SJSA1 (cell line): ENCODE results near the genes GRIK5, PAFAH1B3, MEGF8 and CNFN.

DNA sequence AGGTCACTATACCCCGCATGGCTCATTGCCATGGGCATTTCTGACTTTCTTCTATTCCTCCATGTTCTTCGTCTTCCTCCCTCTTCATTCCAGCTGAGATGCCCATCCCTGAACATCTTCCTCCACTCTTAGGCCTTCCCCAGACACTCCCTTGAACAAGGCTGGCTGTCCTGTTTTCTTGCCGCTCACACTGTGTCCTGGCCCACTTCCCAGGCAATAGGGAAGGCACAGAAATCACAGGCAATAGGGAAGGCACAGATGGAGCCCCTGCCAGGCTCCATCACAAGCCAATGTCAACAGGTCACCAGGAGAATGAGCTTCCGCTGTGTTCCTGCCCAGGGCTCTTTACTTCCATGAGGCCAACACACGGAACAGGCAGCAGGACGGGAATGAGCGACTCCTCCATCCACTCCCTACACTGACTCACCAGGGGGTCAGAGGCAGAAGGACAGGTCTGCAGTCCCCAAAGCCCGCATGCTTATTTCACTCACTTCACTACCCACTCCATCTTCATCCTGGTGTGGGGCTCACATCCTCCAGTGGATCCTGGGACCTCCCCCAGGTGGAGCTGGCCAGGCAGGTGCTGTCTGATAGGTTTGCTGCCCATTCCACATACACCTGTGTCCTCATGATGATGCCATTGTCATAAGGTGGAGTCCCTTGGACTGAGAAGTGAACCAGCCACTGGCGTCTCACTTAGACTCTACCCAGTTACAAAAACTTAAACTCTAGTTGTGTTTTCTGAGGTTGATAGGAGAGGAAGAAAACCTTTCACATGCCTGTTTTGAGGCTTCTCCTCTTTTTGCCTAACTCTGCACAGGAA is 3.5 kb downstream of the CEACAM5 start:
- RAMPAGE, long total RNA = no peak

GRCh38 chr19:41714240-41714920 is 6.0 kb downstream of the CEACAM5 start:
- RAMPAGE, long total RNA = no peak

DNA sequence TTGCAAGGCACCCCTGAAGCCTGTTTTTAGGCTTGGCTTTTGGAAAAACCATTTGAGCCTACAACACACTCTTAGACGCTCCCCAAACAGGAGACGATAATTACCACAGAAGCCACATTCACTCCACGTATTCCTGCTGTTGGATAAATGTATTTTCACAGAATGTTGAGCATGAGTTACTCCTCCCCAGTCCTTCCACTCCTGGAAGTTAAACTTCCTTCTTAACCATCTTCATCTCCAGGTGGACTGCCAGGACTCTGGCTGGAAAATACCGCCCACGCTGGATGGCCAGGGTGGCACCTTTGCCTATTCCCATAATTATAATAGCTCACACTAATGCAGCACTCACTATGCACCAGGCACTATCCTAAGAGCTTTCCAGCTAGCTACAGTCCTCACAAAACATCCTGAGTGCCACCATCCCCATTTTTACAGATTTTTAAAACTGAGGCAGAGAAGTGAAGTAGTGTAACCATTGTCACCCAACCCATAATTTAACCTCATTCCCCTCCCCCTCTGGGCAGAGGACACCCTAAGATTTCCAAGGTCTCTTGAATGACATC is 18.3 kb downstream of the CEACAM6 start:
- RAMPAGE, long total RNA = no peak

DNA sequence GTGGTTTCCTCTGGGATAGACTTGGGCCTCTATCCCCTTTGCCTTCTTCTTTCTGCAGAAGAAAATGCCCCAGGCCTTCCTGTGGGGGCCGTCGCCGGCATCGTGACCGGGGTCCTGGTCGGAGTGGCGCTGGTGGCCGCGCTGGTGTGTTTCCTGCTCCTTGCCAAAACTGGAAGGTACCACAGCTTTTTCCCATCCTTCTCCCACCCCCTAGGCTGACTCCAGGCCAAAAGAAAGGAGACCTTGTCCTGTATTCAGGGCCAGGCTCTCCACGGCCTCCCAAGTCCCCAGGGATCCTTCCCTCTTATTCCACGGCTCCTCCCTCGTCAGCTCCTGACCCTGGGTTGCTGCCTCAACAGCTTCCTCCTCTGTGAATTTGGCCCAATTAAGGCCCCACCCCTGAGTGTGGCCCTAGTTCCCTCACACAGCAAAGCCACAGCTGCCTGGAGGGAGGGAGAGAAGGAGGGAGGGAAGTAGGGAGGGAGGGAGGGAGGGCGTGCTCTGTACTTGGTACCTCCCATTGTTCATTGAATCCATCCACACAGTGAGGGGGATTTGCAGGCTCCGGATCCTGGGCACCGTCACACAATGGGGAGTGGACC is 12.5 kb downstream of the CEACAM3 start:
- RAMPAGE, long total RNA = no peak

- RAMPAGE, long total RNA = no peak
Observed at GRCh38 chr19:41877899-41878474, 908 bp downstream of the CD79A start.

GRCh38 chr19:41887775-41888559 is 5.0 kb downstream of the ARHGEF1 start:
- RAMPAGE, long total RNA = no peak

GRCh38 chr19:41908928-41910068 is 19.0 kb downstream of the ERFL start:
- RAMPAGE, long total RNA = no peak

GRCh38 chr19:41913089-41913453 is 15.2 kb downstream of the ERFL start:
- RAMPAGE, long total RNA = no peak

DNA sequence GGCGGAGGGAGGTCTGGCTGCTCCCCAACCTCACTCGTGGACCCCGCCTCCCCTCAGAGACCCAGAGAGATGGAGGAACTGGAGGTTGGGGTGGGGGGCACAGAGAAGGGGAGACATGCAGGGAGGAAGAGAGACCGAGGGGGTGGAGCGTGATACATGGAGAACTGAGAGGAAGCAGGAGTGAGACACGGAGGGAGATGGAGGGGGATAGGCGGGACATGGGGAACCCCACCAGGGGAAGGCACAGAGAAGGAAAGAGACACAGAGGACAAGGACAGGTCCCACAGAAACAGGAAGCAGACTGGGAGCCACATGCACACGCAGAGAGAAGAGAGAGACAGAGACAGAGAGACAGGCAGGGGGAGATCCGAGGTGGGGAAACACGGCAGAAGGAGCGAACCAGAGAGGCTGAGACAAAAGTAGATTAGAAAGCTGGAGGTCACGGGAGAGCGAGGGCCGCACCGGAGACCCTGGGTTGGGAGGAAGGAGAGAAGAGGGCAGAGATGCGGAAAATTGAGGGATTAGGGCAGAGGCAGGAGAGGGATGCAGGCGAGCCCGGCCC is 7.0 kb downstream of the ERFL start:
- RAMPAGE, long total RNA = no peak

- RAMPAGE, long total RNA = no peak
Observed at GRCh38 chr19:41928690-41929630, 711 bp upstream of the ERFL start.

DNA sequence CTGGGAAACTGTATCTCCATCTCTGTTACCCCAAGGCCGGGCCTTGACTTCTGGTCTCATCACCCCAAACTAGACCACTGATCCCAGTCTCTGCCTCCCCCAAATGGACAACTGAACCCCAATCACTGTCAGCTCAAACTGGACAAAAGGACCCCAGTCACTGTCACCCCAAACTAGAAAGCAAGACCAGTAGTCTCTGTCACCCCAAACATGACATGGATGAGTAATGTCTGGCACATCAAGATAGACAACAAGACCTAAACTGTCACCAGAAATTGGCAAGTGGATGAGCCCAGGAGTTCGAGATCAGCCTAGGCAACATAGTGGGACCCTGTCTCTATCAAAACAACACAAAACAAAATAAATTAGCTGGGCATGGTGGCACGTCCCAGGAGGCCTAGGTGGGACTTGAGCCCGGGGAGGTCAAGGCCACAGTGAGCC is 12.1 kb downstream of the RABAC1 start:
- RAMPAGE, long total RNA = no peak

- RAMPAGE, long total RNA = no peak
Observed at GRCh38 chr19:41958193-41959001, 724 bp downstream of the RABAC1 start.

- RAMPAGE, long total RNA = no peak
Observed at GRCh38 chr19:41997251-41998225, 3.5 kb upstream of the ATP1A3 start.

DNA sequence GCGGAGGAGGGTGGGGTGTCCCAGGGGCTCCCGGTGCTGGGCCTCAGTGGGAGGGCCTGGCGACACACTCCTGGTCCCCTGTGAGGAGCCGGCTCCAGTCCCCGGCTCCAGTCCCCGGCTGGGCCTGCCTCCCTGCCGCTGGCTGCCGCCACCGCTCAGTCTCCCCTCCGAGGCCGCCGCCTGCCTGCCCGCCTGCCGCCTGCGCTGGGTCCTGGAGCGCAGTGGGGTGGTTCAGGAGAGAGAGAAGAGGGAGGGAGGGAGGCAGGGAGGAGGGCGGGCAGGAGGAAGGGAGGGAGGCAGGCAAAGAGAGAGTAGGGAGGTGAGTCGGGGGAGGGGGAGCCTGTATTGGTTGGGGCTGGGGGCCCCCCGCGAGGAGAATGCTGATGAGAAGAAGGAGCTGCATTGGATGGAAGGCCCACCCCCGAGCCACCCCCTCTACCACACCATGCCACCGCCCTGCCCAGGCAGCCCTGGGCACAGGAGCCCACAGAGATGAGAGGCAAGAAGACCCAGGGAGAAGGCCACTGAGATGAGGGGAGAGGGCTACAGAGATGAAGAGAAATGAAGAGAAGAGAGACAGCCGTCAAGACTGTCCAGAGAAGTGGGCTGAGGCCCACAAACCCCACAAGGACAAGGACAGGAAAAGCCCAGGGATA is at the start of gene GRIK5:
Gene GRIK5 (minus strand): TSS at position 223 of the 656 bp plus-strand sequence.
- RAMPAGE, long total RNA = no peak

GRCh38 chr19:42209518-42209963 is 7.9 kb downstream of the DEDD2 start:
- RAMPAGE, long total RNA = no peak

DNA sequence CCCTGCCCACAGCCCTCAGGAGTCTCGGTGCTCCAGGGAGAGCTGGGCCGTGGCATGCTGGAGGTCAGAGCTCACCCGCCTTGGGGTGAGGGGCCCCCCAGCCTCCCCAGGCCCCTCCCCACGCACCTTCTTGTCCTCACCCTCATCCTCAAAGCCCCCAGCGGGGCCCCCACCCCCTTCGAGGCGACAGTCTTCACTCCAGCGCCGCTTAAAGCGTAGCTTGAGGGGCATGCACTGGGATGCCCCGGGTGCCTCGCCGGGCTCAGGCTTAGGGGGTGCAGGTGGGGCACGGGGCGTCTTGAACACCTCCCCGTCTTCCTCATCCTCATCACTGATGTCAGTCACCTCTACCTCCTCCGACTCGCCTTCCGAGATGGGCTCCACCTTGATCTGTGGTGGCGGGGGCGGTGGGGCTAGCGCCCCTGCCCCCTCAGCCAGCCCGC is 6.1 kb upstream of the GSK3A start:
- RAMPAGE, long total RNA = no peak

DNA sequence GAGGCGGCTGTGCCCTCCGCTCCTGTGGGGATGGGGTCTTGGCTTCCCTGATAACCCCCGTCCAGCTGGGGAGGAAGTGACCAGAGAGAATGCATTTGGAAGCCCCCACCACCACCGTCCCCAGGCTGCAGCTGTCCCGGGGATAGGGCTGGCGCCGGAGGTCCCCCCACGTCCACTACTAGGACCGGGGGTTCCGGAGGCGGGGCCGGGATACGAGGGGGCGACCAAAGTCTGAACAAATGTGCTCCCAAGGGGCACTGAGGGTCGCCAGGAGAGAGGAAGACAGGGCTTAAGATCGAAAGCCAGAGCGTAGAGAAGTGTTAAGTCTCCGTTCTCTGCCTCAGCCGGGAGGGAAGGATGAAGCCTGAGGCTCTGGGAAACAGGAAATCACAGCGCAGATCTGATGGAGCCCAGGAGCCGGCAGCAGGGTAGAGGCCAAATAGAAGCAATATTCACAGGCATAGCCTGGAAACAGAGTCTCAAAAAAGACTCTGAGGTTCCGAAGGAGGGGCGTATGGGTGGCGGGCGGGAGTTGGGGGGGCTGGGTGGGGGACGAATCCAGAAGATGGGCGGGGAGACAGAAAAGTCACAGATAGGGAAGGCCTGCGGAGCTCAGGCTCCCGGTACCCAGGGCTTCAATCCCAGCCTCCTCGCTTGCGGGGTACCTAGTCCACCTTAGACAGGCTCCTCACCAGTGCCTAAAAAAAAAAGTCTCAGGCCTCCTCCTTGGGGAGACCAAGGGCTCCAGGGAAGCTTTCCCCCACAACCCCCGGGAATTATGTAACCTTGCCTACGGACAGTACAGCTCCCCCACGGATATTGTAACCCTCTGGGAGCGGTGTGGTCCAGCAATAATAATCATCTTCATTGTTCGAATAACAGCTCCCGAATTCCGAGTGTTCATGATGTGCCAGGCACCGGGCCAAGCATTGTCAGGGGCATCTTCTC is 1.1 kb upstream of the ERF start:
- RAMPAGE, long total RNA = no peak

- RAMPAGE, long total RNA = start-site peak on the minus strand at chr19:42302444-42302498, 35 and 22 reads in 2 replicates; start-site peak on the minus strand at chr19:42302581-42302638, 19 and 18 reads in 2 replicates
Observed at GRCh38 chr19:42302235-42303092, at the start of gene PAFAH1B3. PAFAH1B3 (minus strand) TSS chr19:42302624.

DNA sequence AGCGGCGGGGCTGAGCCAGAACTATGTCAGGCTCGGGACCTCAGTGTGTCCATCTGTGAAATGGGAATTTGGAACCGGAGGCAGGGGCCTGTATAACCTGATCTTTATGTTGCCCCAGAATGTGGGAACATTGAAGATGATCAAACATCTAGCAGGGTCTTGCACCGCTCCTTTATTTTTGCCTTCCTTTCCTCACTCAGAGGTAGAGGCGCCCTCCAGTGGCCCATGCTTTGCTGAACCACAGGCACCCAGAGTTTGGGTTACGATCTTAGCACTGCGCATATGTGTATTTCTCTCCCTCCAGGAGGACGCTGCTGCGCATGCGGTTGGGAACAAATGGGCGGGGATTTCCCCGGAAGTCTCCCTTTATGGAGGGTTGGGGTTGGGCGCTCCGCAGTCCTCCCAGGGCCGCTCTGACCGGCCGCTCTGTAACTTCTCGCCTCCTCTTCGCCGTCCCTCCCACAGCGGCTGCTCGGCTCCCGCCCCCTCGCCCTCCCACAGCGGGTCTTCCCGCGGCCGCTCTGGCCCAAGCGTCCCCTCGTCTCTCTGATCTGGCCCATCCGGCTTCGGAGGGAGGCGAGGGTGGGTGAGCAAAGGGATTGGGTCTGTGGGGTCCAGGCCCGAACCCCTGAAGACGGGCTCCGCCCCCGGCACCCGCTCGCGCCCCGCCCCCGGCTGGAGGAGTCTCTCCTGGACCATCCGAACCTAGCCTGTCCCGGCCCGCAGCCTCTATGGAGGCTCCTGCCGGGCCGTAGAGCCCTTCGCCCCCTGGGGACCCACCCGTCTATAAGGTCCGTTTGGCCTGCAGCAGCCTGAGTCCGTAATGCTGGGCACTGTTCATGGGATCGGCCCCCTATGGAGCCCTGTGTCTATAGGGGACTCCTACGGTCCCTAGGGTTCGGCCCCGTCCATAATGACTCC is at the start of gene MEGF8:
Gene MEGF8 (plus strand): TSS at position 541 of the 921 bp plus-strand sequence.
- RAMPAGE, long total RNA = no peak

- RAMPAGE, long total RNA = no peak
Observed at GRCh38 chr19:42390091-42390418, at the start of gene CNFN. CNFN (minus strand) TSS chr19:42390297.